Temporal lobe (tissue), 2 donors: ENCODE measurements around the gene CEP97.

- RAMPAGE, long total RNA, result no peak
Observed at GRCh38 chr3:100735346-100736119, 26.2 kb downstream of the TFG start.

GRCh38 chr3:101216495-101217279 lies 103.7 kb downstream of the IMPG2 start:
- RAMPAGE, long total RNA, result no peak

- RAMPAGE, long total RNA, result no peak
Observed at GRCh38 chr3:101640262-101641209, 36.4 kb downstream of the ZBTB11 start.

GRCh38 chr3:101653717-101654107 lies 23.2 kb downstream of the ZBTB11 start:
- RAMPAGE, long total RNA, result no peak

DNA sequence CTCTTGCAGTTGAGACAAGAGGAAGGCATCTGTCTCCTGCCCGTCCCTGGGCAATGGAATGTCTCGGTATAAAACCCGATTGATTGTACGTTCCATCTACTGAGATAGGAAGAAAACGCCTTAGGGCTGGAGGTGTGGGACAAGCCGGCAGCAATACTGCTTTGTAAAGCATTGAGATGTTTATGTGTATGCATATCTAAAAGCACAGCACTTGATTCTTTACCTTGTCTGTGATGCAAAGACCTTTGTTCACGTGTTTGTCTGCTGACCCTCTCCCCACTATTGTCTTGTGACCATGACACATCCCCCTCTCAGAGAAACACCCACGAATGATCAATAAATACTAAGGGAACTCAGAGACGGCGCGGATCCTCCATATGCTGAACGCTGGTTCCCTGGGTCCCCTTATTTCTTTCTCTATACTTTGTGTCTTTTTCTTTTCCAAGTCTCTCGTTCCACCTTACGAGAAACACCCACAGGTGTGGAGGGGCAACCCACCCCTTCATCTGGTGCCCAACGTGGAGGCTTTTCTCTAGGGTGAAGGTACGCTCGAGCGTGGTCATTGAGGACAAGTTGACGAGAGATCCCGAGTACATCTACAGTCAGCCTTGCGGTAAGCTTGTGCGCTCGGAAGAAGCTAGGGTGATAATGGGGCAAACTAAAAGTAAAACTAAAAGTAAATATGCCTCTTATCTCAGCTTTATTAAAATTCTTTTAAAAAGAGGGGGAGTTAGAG lies 6.0 kb upstream of the RPL24 start:
- RAMPAGE, long total RNA, result no peak

- RAMPAGE, long total RNA, result no peak
Observed at GRCh38 chr3:101724054-101725114, at the start of gene CEP97. TSS of gene CEP97 (plus strand) at chr3:101724614.

DNA sequence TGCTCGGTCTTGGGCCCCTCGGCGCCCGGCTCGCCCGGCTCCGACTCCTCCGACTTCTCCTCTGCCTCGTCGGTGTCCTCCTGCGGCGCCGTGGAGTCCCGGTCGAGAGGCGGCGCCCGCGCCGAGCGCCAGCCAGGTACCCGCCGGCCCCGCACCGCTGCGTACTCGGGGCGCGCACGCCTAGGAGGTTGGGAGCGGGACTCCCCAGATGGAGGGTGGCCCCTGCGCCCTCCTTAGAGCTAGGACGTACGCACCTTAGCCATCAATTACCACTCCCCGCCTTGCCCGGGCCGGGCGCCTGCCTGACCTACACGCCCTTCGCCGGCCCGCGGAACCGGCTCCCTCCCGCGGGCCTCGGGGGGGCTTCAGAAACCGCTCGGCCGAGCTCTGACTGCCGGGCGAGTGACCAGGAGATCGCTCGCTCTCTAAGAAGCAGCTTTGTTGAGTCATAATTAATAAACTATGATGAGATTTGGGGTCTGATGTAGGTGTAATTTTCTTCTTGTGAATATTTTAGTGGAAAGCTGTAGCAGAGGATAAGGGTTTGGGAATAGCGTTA lies 547 bp downstream of the NFKBIZ start:
- RAMPAGE, long total RNA, result no peak

DNA sequence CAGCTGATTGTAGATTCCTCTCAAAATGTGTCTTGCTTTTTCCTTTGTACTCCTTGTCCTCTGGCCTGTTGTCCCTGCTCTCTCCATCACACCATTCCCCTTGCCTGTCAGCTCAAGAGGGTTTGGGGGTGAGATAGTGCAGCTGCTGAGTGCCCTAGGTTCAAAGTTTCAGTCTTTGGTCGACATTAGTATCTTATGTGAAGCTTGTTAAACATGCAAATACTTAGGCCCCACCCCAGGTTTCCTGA lies 14.3 kb downstream of the NFKBIZ start:
- RAMPAGE, long total RNA, result no peak

GRCh38 chr3:101936460-101937315 lies 87.4 kb downstream of the NFKBIZ start:
- RAMPAGE, long total RNA, result no peak

- RAMPAGE, long total RNA, result no peak
Observed at GRCh38 chr3:101940488-101940943, 91.2 kb downstream of the NFKBIZ start.

GRCh38 chr3:102114592-102115012 lies 265.3 kb downstream of the NFKBIZ start:
- RAMPAGE, long total RNA, result no peak

DNA sequence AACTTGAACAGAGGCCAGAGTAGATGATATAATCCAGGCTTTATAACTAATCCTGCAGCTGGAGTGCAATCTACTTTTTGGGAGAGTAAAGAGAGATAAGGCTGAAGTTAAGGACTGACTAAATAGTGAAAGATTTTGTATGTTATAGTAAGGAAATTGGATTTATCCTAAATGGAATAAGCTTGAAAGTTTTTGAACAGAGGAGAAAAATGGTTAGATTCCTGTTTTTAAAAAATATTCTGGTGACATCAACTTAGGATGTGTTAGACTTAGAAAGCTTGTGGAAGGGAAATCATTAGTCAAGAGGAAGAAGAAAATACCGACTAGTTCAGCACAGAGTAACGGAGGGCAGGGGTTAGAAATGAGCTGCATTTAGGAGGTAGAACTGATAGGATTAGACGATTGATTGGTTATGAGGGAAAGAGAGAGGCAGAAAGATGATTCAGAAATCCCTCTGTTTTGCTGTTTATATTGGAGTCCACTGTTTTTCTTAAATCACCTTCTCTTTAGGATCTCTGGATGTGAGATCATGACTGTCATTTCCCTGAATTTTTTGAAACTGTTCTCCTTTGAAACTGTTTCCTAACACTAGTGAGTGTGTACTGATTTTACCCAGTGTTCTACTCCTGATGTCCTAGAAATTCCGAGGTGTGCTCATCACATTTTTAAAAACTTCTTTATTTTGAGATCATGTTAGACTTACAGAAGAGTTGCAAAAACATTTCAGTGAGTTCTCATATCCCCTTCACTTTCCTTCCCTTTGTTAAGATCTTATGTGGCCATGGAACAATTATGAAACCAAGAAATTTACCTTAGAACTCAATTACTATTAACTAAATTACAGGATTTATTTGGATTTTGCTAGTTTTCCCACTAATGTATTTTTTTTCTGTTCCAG lies 292.4 kb downstream of the NFKBIZ start:
- RAMPAGE, long total RNA, result no peak

- RAMPAGE, long total RNA, result no peak
Observed at GRCh38 chr3:105539844-105540323, 173.2 kb downstream of the ALCAM start.

DNA sequence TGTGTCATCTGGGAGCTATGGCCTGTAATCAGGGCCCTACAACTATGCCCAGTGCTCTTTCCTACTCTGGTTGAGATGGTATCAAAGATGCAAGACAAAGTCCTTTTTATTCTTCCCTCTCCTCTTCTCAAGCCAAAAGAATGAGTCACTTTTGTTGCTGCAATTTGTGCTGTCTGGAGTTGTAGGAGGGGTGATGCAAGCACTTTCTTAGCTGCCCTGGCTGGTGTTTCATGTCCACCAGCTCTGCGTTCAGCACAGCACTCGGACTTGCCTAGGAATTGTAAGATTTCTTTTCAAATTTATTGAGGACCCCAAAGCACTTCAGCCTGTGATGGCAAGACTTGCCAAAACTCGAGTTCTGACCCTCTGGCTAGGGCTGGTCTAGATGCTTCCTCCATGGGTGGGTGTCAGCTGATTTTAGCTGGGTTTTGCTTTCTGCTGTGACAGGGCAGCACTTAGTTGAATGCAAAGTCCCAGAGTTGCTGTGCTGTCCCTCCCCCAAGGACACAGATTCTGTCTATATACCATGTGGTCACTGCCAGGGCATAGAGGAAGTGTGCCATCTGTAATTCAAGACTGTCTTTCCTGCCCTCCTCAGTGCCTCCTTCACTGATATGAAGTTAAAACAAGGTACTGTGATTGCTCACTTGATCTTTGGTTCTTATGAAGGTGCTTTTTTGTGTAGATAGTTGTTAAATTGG lies 129.3 kb upstream of the CBLB start:
- RAMPAGE, long total RNA, result no peak

GRCh38 chr3:106130684-106131353 lies 262.0 kb upstream of the CBLB start:
- RAMPAGE, long total RNA, result no peak

- RAMPAGE, long total RNA, result no peak
Observed at GRCh38 chr3:107209353-107210101, 167.7 kb upstream of the CCDC54 start.

- RAMPAGE, long total RNA, result no peak
Observed at GRCh38 chr3:107699663-107700191, 177.0 kb downstream of the BBX start.

- RAMPAGE, long total RNA, result no peak
Observed at GRCh38 chr3:107956770-107957739, 133.8 kb downstream of the CD47 start.

DNA sequence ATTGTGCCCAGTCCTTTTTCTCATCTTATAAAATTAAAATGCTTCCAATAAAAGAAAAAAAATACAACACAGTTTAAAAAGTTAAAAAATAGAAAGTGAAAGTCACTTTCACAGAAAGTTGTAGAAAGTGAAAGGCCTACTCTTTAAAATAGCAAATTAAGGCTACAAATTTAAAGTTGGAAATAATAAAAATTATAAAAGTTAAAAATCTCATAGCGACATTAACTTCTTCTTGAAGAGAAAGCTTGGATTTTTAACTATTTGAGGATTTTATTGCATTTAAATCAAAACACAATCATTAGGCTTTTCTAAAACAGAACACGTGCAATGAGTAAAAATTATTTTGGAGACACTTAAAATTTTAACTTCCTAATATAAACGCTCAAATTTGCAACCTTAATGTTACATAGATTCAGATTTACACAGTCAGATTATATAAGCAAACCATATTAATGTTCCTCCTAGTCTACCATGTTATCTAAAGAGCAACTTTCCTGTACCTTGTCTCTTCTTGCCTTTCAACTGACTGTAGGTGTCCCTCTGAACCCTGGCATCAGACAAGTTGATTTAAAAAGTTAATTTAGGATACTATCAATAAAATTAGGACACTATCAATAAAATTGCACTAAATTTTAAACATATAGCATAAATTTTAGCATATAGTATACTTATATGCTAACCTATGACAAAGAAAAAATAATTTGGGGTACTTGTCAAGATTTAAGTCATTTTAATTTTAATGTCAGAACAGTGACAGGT lies 35.6 kb downstream of the CD47 start:
- RAMPAGE, long total RNA, result no peak

DNA sequence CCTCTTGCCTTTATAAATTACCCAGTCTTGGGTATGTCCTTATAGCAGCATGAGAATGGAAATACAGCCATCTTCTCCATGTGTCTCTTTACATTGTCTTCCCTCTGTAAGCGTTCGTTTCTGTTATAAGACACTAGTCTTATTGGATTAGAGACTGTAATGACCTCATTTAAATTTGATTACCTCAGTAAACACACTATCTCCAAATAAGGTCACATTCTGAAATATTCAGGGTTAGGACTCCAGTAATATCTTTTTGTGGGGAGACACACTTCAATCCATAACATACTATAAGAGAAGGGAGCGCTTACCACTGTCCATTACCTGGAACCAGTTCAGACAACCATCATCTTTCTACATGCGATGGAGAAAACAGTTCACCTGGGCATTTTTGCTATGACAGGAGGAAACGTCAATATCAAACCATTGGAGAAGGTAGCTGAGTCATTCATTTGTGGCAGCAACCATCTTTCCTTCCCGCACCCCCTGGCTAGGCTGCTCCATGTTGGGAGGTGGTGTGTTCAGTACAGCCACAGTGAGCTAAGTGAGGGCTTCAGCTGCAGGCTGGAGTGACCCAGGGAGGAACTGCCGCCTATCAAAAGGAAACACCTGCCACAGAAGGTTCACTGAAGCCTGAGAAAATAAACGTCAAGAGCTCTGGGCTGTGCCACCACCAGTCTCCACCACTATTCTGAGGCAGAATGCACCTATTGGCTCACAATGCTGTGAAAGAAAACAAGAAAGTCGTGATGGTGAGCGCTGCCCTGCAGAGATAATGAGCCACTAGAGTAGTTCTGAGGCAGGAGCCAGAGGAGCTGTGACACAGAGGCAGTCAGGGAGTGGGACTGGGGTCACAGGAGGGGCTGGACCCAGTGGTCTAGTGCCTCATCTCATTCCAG lies 34.6 kb upstream of the CD47 start:
- RAMPAGE, long total RNA, result no peak